Myometrial cell (primary cell): ENCODE measurements around a stretch of chr1.

DNA sequence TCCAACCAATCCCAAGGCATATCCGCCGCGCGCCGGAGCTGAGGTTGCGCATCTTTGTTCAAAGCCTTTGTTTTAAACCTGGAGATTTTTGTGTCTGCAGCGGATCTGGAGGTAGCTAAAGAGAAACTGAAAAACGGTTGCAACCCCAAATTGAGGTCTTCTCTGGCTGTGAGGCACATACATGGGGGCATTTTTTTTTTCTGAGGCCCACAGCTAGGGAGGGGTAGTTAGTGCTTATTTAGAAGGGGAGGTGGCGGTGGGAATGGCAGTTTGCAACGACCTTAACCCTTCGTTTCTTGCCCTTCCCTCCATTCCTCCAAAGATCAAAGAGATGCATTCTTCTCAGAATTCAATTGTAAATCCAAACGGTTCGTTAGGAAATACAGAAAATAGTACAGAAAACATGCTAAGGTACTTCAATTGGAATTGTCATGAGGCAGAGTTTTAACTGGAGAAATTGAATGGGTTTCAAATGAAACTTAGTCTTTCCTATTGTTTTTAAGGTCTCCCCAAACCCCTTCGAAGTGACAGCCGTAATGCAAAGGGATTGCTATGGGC, 7.0 kb downstream of the H2BC26 start:
- RAMPAGE, long total RNA = no peak

DNA sequence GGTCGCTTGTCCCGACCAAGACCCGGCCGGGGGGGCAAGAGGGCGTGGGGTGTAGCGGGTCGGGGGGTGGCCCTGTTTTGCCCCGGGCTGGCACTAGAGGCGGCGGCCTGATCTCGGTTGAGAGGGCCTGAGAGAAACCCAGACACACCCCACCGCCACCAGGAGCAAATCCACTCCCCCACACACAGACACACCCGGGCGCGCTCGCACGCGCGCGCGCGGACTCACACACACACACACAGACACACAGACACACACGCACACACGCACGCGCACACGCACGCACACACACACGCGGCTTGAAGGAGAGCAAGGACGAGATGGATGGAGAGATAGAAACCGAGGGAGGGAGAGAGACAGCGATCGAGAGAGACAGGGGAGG, 97.7 kb upstream of the RHOU start:
- RAMPAGE, long total RNA = no peak

DNA sequence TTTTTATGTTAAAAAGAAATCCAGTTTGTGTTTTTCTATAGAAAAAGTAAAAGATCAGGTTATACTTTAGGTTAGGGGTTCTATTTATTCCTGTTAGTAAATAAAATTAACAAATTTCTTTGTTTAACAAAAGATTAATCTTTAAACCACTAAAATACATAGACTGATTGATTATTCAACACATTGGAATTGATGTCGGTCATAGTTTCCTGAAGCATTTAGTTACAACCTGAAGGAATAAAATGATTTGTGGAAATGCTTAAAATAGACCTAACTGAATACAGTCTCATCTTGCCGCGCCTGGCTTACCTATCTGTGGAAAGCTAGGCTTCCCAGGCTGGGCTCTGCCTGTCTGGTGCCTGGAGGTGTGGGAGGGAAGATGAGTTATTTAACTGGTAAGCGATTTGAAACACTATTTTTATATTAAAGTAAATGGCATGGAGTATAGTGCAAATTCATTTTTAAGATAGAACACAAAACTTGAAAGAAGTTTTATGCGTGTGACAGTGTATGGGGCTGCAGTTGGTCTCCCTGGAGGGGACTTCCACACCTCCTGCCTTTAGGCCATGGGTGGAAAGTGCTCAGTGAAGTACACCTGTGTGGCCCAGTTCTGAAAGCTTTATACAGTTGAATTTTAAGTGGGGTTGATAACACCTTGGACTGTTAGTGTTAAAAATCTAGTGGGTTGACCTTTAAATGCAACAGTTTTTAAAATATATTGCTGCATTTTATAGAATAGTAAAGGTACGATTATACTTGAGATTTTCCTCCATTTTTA, 10.3 kb downstream of the RHOU start:
- RAMPAGE, long total RNA = no peak

DNA sequence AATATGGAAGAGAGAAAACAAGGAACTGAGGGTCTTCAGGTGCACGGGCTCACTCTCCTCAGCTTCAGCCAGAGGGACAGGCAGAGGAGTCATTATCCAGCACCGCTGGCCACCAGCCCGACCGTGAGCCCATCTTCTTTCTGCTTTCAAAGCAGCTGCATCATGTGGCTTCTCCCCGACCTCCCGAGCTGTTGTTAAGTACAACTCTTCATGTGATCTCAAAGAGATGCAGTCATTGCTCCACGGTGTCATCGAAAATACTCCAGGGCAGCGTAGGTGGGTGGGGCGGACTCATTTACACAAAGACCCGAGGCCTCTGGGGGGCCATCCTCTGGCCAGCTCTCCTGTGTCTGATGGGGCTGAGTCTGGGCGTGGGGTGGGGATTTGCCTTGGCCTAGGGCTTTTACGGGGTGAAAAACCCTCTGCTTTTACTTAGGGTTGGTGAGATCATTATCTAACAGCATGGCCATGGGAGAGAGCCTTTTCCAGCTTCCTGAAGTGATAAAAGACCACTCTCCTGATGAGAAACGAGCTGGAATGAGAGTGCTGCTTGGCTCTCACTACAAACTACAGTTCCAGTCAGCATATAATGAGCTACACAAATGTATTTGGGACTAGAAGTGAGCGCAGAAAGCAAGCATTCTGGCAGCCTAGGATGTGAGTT, 164.9 kb downstream of the RHOU start:
- RAMPAGE, long total RNA = no peak

DNA sequence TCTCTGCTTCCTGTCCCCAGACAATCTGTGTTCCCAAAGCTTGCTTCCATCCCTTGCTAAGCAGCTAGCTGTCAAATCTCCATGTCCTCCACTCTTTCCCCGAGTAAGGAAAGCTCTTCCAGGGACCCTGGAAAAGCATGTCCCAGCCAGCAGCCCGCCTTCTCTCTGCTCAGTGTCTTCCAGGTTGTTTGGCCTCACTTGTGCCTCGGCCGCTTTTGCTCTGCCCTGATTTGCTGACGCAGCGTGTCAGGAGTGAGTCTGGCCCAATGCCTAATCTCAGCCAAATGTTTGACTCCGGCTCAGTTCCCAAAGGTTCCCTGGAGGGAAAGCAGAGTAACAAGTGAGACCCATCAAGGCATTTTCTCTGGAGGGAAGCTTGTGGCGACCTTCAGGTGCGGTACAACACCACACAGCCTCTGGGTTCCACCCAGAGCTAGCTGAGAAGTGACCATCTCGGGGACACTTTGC, 243.4 kb downstream of the RHOU start:
- RAMPAGE, long total RNA = no peak

DNA sequence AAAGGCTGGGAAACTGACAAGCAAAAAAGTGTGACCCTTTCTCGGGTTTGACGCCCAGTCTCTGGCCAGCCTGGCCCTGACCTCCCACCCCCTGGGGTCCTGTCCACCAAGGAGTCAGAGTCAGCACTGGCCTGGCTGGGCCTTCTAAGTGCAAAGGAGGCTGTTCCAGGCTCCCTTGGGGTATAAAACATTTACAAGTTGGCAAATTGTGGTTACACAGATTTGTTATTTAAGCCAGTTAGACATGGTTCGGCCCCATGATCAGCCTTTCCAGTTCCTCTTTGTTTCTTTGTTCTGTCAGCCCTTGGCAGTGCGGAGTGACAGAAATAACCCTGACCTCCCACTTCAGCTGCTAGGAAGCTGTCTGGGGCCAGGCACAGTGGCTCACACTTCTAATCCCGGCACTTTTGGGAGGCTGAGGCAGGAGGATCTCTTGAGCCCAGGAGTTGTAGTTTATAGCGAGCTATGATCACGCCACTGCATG, 161.5 kb upstream of the RAB4A start:
- RAMPAGE, long total RNA = no peak

- RAMPAGE, long total RNA = no peak
These were observed 157.8 kb upstream of the RAB4A start for GRCh38 chr1:229113088-229113521.

- RAMPAGE, long total RNA = no peak
These were observed 139.4 kb upstream of the RAB4A start for GRCh38 chr1:229131386-229132062.

- RAMPAGE, long total RNA = no peak
These were observed 94.4 kb upstream of the RAB4A start for GRCh38 chr1:229176445-229176999.

DNA sequence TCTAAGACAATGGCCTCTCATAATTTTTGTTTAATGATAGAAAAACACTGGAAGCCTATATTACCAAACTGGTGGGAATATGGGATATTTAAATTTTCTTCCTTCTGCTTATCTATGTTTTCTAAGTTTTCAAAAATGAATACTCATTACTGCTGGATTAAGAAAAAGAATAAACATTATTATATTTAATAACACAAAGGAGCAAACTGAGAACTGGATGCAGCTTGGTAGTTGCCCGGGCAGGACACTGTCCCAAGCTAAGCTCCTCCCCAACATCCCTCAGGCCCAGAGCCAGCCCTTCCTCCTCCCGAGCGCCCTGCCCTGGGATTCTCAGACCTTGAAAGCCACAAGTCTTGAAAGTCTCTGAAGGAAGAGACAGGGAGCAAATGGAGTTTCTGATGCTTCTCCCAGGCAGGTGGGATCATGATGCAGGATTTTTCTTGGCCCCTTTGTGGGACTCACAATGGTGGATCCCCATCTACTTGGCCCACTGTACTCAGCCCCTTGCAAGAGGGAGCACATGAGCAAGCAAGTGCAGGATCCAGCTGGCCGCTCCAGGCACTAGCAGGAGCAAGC, 32.2 kb upstream of the RAB4A start:
- RAMPAGE, long total RNA = no peak

- RAMPAGE, long total RNA = no peak
These were observed 23.0 kb downstream of the ACTA1 start for GRCh38 chr1:229410687-229411587.

DNA sequence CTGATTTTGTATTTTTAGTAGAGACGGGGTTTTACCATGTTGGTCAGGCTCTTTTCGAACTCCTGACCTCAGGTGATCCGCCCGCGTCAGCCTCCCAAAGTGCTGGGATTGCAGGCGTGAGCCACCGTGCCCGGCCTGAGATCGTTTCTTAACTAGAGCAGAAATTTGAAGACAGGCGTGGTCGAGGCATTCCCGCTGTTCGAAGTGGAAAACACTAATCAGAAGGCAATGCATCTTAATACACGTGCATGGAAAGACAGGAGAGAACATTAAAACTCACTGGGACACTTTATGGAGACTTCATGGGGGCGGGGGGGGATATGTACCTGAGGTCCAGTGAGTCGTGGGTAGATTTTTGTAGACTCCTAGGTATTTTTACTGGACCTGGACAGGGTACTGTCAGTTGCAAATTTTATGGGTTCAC, 1.0 kb upstream of the ABCB10 start:
- RAMPAGE, long total RNA = no peak

- RAMPAGE, long total RNA = no peak
These were observed 218.5 kb downstream of the URB2 start for GRCh38 chr1:229844557-229844940.

- RAMPAGE, long total RNA = no peak
These were observed 187.2 kb upstream of the GALNT2 start for GRCh38 chr1:229879779-229880264.

GRCh38 chr1:230002461-230002840, 64.6 kb upstream of the GALNT2 start:
- RAMPAGE, long total RNA = no peak

DNA sequence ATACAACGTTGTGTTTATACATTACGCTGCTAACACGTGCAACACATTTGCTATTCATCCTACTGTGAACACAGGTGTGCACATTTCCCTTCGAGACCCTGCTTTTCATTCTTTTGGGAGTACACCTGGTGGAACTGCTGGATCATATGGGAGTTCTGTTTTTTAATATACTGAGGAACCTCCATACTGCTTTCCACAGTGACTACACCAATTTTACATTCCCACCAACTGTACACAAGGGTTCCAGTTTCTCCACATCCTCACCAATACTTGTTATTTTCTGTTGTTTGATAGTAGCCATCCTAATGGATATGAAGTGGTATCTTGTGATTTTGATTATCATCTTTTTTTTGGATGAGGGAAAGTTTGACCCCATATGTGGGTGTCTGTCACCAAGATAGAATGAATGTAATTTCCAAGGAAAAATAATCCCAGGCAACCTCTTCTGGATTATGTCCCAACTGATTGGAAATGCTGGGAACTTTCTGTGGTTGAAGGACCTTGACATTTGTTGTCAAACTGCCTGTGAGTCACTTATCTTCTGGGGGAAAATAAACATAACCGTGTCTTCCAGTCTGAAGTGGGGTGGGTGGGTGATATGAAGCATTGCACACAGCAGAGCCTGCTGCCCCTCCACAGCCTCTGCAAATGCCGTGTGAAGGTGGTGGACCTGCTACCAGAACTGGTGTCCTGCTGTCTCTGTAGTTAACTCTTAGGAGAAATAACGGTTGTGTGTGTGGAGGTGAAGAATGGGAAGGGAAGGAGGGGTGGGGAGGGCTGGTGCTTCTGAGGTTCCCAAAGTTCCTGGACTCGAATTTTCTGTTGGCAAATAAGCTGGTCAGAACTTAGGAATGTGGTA, 23.0 kb downstream of the GALNT2 start:
- RAMPAGE, long total RNA = no peak

- RAMPAGE, long total RNA = no peak
These were observed 77.0 kb downstream of the GALNT2 start for GRCh38 chr1:230144024-230144502.

GRCh38 chr1:230158579-230159380, 91.7 kb downstream of the GALNT2 start:
- RAMPAGE, long total RNA = no peak

- RAMPAGE, long total RNA = no peak
These were observed 157.8 kb downstream of the PGBD5 start for GRCh38 chr1:230268245-230268823.

GRCh38 chr1:230421346-230421802, 4.8 kb downstream of the PGBD5 start:
- RAMPAGE, long total RNA = no peak